ENCODE measurements around the genes PARP14 and HSPBAP1.

DNA sequence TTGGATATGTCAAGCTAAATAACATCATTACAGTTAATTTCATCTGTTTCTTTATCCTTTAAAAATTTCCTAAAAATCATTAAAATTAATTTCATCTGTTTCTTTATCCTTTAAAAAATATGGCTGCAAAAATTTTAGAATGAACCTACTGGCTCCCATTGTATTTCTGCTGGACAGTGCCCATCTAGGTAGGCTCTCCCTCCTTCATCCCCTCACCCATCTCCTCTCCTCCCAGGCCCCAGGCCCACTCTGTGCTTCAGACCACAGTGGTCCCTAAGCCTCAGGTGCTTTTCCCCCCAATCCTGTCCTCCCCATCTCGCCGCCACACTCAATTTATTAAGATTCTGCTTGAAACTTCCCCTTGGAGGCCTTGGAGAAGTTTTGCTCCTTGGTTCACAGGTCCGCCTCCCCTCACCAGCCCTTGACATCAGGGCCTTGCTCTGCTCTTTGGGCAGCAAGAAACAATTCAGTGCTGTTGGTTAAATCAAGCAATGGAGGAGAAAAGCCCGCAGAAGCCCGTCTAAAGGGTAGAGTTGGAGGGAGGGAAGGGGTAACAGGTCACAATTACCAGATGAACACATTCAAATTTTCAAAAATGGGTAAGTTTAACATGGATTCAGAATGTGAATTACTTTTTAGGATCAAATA is 568 bp downstream of the PARP9 start:
- PRO-cap: no peak

DNA sequence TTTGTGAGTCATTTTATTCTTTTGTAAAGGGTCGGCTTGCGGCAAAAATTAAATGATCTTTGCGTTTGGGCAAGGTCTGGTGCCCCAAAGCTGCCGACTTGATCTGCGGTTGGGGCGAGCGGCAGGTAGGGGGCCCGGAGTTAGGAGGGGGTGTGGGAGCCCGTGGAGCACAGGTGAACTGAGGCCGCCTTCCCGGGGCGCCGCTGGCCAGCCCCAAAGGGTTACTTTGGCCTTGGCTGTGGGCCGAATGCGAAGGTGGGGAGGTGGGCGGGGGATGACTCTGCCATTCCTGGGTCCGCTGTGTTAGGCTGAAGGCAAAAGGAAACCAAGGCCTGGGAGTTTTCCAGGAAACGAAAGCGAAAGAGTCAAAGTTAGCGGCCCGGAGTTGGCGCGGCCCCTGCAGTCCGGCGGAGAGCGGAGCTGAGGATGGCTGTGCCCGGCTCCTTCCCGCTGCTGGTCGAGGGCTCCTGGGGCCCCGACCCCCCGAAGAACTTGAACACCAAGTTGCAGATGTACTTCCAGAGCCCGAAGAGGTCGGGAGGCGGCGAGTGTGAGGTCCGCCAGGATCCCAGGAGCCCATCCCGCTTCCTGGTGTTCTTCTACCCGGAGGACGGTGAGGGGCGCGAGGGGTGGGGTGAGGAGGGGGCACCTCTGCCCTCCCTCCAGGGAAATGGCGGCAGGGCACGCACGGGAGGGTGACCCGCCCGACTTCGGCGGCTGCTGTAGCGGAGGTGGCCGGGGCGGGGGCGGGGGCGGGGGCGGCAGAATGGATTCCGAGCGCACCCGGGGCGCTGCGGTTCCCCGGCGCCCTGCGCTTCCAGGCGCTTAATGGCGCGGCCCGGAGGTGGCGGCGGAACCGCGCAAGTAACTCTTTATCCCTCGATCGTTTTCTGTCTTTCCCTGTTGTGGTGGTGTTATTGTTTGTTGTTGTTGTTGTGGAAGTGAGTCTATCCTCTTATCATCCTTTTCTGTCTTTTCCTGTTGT is at the start of gene PARP14:
Gene PARP14 (plus strand): TSS at position 382 of the 985 bp plus-strand sequence.
- PRO-cap: bidirectional peak, plus-strand start at position 402 of the sequence, minus-strand start at position 310 of the sequence; bidirectional peak, plus-strand start at position 764 of the sequence, minus-strand start at position 830 of the sequence

- PRO-cap: no peak
These were observed 17.7 kb downstream of the PARP14 start for GRCh38 chr3:122698261-122698722.

DNA sequence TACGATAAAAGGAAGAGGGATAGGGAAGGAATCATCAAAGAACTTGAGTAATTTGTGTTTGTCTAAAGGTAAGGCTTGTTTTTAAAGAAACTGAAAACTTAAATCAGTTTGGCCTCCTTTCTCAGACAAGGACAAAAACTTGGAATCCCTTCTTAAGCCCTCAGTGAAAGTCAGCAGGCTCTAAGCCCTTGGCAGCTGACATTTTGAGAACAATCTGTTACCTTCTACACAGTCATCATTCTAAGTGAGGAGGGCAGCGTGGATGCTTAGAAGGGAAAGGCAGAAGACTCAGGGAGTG is 10.9 kb downstream of the HSPBAP1 start:
- PRO-cap: no peak

- PRO-cap: bidirectional peak, plus-strand start at chr3:122793902, minus-strand start at chr3:122793783; bidirectional peak, plus-strand start at chr3:122794271, minus-strand start at chr3:122794138
These were observed at the start of gene HSPBAP1 for GRCh38 chr3:122793494-122794490. TSS of gene HSPBAP1 (minus strand) at chr3:122793831.

- PRO-cap: no peak
These were observed 906 bp downstream of the SLC49A4 start for GRCh38 chr3:122795708-122796242.

DNA sequence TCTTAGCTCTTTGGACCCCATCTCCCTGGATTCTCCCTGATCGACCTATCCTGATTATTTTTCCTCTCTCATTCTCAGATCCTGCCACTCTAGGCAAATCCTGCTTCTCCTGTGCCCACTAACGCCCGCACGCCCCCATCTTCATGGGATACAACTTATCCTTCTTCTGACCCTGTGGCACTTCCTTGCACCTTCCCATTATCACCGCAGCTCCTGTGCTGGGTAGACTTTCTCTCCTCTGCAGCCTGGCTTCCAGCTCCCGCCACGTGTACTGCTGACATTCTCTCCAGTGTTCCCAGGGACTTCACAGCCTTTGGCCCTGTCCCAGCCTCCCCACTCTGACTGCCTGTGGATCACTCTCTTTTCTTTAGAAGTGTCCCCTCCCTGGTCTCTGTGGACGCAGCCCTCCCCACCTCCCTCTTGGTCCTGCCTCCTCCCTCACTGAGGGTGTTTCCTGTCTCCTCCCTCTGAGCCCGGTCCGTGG is 17.3 kb downstream of the PDIA5 start:
- PRO-cap: no peak

- PRO-cap: no peak
These were observed 102.1 kb downstream of the ADCY5 start for GRCh38 chr3:123346610-123347281.

DNA sequence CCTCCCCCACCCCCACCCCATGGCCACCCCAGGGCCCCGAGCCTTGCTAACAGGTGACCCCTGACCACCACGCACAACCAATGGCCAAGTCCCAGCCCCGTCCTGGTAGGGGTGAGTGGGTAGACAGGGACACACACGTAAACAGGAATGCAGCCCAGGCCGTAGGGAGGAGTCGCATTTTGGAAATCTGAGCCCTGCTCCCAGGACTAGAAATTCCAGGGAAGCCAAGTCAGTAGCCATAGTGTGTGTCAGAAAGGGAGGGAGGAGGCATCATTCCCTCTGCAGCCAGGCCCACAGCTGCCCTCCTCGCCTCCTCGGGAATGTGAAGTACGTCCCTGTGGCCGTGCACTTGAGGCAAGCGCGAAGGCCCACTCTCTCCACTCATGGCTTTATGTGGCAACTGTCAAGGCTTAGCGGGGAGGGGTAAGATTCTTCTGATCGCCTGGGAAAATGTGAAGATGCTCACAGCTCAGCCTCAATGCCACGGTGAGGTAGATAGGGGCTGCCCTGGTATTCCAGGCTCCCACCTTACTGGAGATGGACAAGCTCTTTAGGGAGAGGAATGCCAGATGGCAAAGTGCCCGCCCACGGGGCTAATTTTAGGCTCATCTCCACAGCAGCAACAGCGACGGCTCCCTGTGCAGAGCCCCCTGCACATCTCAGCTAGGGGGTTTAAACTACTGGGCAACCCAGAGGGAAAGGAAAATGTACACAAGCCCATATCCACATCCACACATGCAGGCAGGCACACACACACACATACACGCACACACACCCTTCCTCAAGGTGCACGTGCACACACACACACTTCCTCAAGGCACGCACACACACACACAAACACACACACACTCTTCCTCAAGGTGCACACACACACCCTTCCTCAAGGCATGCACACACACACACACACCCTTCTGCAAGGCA is 65.6 kb downstream of the ADCY5 start:
- PRO-cap: no peak

- PRO-cap: no peak
These were observed 64.9 kb downstream of the ADCY5 start for GRCh38 chr3:123383960-123384503.

- PRO-cap: no peak
These were observed 24.4 kb downstream of the ADCY5 start for GRCh38 chr3:123424400-123425017.

DNA sequence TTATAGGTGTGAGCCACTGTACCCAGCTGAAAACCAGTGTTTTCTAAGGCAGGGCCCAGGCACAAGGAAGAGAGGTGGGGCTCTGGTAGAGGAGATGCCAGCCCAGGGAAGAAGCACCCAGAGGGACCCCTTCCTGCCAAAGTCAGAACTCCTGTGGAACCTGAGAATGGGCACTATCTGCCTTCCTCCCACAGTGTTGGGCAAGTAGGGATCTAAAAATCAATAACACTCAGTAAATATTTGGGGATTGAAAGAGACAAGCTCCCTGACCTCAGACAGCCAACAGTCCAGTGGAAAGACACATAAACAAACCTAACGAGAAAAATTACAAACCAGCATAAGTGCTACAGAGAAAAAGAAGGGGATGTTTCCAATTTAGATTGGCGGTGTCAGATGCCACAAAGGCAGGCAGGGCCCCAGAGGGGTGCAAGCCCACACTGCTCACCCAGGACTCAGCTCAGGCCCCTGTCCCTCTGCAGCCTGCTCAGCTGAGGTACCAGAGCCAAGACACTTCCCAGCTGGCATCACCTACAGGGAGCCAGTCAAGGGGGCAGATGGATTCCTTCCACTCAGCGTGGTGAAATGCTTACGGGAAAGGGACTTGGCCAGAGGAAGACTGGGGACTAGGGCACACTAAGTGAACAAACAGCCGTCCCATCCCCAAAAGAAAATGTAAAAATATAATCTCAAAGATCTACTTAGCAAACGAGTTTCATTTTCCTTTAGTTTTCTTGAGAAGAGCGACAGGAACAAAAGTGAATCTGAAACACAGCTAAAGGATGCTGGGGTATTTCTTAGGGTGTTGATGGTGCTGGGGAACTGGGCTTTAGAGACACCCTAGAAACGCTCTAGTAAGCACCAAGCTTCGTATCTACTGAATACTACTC is 15.8 kb downstream of the ADCY5 start:
- PRO-cap: no peak

- PRO-cap: no peak
These were observed 2.0 kb upstream of the ADCY5 start for GRCh38 chr3:123450745-123451445.

GRCh38 chr3:123605707-123606349 is 21.0 kb upstream of the HACD2 start:
- PRO-cap: no peak

DNA sequence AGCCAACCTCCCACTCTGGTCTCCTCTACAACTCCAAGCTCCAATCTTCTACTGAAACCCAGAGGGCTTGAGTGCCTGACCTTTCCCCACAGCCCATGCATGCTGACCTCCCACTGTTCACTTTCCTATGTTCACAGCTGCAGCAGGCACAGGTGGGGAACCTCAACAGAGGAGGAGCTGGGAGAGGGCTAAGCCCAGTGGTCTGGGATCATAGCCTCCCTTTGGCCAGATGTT is 43.8 kb upstream of the HACD2 start:
- PRO-cap: no peak

- PRO-cap: no peak
These were observed 73.3 kb upstream of the HACD2 start for GRCh38 chr3:123658089-123658624.

- PRO-cap: no peak
These were observed 75.3 kb upstream of the HACD2 start for GRCh38 chr3:123660174-123660552.

DNA sequence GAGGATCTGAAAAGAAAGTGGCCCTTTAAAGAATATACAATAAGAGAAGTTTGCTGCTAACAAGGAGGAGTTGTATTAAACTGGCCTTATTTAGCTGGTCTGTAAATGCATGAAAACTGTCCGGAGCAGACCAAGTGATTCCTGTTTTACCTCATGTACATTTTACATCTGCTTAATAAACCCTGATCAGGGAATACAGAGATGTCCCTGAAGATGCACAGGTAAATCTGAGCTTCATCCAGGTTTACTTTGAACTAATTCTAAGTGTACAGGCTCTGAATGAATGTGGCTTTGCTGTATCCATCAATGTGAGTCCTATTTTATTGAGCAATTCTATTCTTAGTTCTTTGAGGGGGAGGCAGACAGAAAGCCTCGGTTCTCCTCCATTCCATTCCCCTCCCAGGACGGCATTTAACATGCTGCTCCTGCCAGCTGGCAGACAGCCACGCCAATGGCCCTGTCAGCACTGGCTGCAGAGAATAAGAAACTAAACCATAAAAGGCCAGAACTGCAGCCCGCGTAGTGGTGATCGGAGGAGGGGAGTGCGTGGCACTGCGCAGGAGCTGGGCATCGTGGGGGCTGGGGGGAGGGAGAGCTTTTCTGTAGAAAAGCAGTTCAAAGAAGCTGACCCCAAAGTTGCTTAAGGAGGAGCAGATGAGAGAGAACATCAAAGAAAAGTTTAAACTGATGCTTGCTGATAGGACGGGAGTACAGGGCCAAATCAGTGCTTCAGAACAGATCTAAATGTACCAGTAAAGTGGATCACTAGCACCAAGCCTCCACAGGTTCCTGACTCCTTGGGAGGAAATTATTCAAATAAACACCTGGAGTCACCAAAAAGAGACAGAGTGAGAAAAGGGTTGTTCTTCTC is 76.0 kb upstream of the HACD2 start:
- PRO-cap: no peak

DNA sequence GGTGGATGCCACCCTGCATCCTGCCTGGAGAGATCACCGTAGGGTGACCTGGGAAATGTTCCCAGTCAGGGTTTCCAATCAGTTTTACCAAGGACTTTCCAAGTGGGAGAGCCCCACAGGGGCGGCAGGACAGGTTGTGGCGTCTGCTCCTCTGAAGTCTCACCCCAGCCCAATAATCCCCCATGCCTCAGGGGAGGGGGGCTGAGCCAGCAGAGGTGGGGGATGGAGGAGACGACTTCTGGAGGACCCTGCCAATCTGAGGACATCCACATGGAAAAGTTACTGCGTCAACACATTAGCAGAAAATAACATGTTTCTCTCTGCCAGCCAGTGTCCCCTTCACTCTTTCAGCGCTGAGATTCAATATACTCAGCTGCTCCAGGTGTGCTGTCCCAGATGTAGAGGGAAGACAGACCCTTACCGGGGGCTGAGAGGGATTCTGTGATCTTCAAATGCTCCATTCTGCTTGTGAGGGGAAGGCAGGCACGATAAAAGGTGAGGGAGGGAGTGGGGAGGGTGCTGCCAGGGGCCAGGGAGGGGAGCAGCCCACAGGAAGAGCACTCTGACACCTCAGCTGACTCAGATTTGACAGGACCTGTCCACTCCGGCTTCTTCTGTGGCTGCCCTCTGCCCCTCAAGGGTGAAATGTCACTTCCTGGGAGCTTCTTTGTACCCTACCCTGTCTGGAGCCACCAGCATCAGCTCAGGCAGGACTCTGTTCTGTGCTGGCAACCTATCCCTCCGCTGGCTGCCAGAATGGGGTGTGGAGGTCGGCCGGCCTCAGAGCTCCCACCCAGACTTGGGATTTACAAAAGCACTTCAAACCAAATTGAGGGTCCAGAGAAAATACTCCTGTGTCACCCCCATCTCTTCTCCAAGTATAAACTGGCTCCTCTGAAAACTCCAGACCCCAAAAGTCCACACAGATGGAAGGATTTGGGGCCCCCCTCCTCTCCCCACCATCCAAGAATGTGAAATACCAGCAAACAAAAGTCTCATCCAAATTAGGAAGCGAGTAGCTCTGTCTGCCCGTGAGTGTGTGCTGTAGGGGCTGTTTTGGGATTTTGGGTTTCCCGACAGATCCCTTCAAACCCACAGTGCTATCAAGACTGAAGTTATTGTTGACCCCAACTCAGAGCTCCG is 113.9 kb upstream of the HACD2 start:
- PRO-cap: no peak

GRCh38 chr3:123779028-123779334 is 105.2 kb downstream of the MYLK start:
- PRO-cap: no peak

Measured in A673 (cell line).